HT1080 (cell line): ENCODE results near the genes KLK2, KLK8, KLK13 and SIGLEC10.

DNA sequence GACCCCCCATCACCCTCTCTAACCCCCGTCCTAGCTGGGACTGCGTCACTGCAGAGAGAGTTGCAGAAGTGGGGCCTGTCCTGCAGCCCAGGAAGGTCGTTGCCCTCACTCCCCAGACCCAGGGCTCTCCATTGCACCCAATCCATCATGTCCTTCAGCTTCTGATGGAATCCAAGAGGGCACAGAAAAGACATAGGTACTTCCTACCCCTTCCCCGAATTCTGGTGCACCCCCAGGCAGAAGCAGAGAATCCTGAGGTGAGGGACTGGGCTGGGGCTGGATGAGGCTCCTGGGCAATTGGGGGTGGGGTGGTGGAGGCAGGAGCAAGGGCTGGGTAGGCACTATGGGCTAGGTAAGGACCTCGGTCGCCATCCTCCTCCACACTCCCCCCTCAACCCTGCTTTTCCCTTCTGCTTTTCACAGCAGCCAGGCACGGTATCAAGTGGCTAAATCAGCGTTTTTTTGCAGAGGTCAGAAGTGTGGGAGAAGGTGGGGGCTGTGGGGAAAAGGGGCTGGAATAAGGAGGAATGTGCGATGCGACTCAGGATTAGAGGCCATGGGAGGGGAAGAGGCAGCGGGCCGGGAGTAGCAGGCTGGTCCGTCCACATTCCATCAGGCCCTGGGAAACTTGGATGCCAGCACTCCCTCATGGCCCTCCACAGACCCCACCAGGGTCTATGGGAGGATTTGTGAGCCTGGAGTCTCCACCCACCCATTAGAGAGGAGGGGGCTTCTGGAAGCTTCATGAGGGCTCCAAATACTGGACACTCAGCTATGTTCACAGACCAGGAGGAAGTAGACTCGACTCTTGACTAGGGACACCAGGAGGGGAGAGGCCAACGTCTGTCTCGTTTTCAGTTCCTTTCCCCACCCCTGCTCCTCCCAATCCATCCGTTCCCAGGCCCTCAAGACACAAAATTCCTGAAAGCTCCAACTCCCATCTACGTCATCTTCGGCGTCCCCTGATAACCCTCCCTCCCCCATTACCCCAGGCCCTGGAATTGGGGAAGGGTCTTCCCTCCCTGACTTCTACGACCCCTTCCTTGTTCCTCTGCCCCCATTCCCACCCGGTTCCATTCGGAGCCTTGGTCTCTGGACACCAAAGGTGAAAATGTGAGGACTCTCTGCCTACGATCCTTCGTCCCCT is 3.1 kb upstream of the KCNC3 start:
RAMPAGE:
- cytosol, long total RNA: no peak
- long total RNA: no peak
- nucleus, long total RNA: no peak

DNA sequence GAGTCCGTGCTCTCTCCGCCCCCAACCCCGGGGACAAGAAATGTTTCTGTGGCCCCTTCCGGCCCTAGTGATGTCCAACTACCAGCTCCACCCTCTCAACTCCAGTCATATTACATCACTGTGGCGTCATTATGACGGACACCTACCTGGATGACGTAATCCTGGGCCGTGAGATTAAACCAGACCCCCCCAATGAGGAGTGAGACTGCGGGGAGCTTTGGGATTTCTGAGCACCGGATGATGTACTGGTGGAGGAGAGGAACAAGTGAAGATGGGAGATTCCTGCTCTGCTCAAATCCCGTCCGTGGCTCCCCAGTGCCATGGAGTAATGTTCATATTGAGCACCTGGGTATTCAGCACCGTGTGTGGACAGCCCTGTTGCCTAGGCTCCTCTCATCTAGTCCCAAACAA is 5.0 kb upstream of the KCNC3 start:
RAMPAGE:
- cytosol, long total RNA: no peak
- long total RNA: no peak
- nucleus, long total RNA: no peak

GRCh38 chr19:50341029-50341272 is 11.8 kb upstream of the KCNC3 start:
RAMPAGE:
- cytosol, long total RNA: no peak
- long total RNA: no peak
- nucleus, long total RNA: no peak

DNA sequence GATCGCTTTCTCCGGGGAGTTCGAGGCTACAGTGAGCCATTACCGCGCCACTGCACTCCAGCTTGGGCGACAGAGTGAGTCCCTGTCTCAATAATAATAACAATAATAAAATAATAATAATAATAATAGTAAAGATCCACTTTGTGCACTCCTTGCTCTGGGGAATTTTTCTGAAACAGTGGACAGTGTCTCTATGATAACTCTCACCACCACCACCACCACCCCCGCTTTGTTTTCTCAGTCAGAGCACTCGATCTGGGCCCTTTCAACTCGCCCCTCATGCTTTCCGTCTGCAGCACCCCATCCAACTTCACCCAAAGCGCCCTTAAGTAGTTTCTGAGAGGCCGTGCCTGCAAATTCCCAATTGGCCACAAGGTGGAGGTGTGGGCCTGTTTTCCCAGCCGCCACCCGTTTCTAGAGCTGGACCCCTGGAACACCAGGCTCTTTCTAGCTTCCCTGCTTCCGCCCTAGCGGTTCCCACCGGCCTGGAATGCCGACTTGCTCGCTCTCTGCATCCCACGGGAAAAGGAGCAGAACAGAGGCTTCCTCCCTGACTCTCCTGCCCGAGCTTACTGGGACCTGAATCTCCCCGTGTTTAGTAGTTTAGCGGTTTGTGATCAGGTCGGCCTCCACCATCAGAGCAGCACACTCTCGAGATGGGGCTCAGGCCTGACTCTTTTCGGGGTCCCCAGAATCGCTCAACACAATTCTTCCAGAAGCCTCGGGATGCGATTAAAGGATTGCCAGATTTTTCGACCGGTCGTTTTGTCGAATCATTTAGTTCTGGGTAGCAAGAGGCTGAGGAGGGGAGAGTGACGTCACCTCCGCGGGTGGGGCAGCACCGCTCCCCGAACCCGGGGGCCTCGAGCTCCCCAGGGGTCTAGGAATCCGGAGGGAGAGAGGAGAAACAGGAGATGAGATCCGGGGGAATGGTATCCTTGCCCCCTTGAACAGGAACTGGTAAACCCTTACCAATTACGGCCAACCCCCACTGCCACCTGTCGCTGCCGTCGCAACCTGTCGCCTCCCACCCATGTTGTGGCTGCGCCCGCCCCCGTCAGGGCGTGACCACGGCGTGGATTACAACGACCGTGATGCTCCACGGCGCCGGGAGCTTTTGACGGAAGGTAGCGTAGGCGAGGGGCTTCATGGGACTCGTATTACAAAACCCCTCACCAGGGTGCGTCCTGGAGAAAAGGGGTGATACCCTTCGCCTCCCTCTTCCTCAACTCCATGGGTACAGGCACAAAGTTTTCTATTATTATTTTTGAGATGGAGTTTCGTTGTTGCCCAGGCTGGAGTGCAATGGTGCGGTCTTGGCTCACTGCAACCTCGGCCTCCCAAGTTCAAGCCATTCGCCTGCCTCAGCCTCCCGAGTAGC is 8.1 kb downstream of the NAPSA start:
RAMPAGE:
- cytosol, long total RNA: no peak
- long total RNA: no peak
- nucleus, long total RNA: no peak

GRCh38 chr19:50384826-50385097 is 615 bp downstream of the POLD1 start:
RAMPAGE:
- cytosol, long total RNA: no peak
- long total RNA: no peak
- nucleus, long total RNA: no peak

RAMPAGE:
- cytosol, long total RNA: no peak
- long total RNA: no peak
- nucleus, long total RNA: no peak
Observed at GRCh38 chr19:50724968-50726155, 2.2 kb downstream of the CLEC11A start.

DNA sequence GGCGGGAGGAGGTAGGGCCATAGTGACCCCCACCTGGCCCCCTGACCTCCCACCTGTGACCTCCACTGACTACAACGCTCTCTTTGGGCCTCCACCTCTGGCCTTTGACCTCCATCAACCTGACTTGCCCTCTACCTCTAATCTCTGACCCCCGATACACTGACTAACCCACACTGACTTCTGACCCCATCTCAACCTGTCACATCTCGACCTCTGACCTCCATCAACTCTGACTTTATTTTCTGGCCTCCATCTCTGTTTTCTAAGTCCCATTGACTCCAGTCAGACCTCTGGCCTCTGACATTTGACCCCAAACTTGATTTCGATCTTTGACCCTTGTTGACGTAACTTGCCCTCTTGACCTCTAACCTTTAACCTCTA is 625 bp downstream of the ACP4 start:
RAMPAGE:
- cytosol, long total RNA: no peak
- long total RNA: no peak
- nucleus, long total RNA: no peak

DNA sequence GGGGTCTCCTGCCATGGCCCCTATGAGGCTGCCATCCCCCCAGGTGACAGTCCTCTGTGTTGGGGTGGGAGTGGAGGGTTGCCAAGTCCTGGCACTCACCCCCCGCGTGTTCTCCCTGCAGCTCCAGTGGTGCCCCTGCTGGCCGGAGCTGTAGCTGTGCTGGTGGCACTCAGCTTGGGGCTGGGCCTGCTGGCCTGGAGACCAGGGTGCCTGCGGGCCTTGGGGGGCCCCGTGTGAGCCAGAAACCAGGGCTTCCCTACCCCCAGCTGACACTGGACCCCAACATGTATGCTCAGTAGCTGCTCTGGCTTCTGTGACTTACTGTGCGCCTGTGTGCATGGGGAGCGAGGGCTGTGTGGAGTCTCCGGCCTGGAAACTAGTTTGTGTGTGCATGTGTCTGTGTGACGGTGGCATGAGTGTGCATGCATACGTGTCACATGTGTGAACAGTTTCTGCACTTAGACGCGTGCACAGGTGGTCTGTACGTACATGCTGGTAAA is 4.8 kb downstream of the ACP4 start:
RAMPAGE:
- cytosol, long total RNA: no peak
- long total RNA: no peak
- nucleus, long total RNA: no peak

DNA sequence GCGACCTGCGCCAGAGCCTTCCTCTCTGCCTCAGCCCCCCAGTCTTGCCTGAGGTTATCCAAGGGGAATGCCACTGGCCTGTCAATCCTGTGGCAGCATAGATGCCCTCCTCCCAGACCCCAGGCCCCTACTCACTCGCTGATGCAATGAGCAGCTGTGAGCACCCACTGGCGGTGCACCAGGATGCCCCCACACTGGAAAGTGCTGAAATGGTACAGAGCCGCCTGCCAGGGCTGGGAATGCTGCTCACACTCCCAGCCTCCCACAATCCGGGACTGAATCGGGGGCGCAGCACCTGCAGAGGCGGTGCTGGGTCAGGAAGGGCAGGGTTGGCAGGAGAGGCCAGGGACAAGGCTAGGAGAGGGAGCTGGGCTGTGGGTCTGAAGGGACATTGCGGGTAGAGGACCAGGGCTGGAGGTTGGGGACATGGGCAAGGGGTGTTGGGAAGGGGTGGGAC is 2.0 kb downstream of the KLK1 start:
RAMPAGE:
- cytosol, long total RNA: no peak
- long total RNA: no peak
- nucleus, long total RNA: no peak

DNA sequence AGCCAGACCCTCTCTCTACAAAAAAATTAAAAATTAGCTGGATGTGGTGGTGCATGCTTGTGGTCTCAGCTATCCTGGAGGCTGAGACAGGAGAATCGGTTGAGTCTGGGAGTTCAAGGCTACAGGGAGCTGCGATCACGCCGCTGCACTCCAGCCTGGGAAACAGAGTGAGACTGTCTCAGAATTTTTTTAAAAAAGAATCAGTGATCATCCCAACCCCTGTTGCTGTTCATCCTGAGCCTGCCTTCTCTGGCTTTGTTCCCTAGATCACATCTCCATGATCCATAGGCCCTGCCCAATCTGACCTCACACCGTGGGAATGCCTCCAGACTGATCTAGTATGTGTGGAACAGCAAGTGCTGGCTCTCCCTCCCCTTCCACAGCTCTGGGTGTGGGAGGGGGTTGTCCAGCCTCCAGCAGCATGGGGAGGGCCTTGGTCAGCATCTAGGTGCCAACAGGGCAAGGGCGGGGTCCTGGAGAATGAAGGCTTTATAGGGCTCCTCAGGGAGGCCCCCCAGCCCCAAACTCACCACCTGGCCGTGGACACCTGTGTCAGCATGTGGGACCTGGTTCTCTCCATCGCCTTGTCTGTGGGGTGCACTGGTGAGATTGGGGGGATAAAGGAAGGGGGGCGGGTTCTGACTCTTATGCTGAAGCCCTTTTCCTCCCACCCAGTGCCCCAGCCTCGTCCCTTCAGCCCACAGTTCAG is at the start of gene KLK2:
Gene KLK2 (plus strand): TSS at position 523 of the 709 bp plus-strand sequence.
RAMPAGE:
- cytosol, long total RNA: no peak
- long total RNA: no peak
- nucleus, long total RNA: no peak

RAMPAGE:
- cytosol, long total RNA: no peak
- long total RNA: no peak
- nucleus, long total RNA: no peak
Observed at GRCh38 chr19:51001516-51001879, at the start of gene KLK8. Gene KLK8, minus strand, starts transcription at chr19:51001604.

RAMPAGE:
- cytosol, long total RNA: no peak
- long total RNA: no peak
- nucleus, long total RNA: no peak
Observed at GRCh38 chr19:51064722-51065310, at the start of gene KLK13. Gene KLK13, minus strand, starts transcription at chr19:51065092.

DNA sequence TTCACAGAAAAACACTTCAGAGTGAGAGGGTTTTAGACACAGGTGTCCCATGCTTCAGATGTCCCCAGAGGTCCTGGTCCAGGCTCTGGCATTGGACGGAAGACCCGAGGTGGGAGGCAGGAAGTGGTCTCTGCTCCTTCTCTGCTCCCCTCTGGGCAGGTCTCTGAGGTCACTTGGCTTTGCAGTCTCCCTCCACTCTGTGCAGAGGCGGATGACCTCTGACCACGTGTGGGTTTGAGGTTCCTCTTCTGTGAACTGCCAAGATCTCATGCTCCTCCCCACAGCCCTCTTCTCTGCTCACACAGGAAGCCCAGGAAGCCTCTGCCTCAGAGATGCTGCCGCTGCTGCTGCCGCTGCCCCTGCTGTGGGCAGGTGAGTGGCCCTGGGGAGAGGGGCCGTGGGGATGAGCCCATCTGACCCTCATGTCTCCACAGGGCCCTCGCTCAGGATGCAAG is 25.0 kb downstream of the SIGLEC7 start:
RAMPAGE:
- cytosol, long total RNA: no peak
- long total RNA: no peak
- nucleus, long total RNA: no peak

DNA sequence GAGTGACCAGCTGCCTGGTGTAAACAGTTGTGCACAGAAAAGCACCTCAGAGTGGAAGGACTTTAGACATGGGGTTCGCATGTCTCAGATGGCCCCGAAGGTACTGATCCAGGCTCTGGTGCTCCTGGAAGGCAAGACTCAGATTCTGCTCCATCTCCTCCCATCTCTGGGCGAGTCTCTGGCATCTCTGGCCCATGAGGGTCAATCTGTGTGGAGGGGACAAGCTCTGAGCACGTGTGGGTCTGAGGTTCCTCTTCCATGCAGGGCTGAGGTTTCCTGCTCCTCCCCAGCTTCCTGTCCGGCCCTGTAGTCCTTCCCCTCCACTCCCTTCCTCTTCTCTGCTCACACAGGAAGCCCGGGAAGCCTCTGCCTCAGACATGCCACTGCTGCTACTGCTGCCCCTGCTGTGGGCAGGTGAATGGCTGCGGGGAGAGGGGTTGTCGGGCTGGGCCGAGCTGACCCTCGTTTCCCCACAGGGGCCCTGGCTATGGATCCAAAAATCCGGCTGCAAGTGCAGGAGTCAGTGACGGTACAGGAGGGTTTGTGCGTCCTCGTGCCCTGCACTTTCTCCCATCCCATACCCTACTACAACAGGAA is 14.1 kb upstream of the CD33 start:
RAMPAGE:
- cytosol, long total RNA: no peak
- long total RNA: start-site peak on the plus strand centred at position 353 of the sequence, 62 bp wide, 36 reads
- nucleus, long total RNA: no peak

RAMPAGE:
- cytosol, long total RNA: no peak
- long total RNA: no peak
- nucleus, long total RNA: no peak
Observed at GRCh38 chr19:51361492-51361764, 4.8 kb downstream of the ETFB start.

RAMPAGE:
- cytosol, long total RNA: no peak
- long total RNA: no peak
- nucleus, long total RNA: no peak
Observed at GRCh38 chr19:51393750-51394778, 3.7 kb upstream of the C19orf84 start.

GRCh38 chr19:51417029-51418171 is at the start of gene SIGLEC10:
Gene SIGLEC10, minus strand, starts transcription at chr19:51417642.
RAMPAGE:
- cytosol, long total RNA: no peak
- long total RNA: no peak
- nucleus, long total RNA: no peak

DNA sequence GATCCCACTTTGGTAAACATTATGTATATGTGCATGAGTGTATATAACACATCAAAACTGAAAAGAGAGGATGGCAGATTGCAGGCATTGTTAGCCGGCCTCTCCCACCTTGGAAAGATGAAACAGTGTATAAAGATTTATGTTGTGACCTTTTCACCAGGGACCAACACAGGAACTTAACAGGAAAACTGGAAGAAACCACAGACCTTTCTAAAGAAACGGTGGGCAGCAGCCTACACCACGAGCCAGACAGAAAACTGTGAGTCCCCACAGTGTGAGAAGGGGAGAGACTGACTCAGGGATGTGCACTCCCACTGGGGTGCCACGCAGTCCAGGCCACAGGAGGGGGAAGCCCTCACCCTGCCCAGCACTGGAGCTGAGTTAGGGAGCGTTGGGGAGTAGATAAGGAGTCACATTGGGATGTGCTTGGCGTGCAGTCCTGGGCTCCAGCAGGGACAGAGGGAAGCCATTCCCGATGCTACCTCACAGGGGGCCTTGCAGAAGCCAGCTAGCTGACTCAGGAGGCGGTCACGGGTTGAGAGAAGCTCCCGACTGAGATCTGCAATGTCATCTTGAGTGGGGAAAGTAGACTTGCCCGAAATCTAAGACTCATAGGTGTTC is 17.5 kb downstream of the SIGLEC8 start:
RAMPAGE:
- cytosol, long total RNA: no peak
- long total RNA: no peak
- nucleus, long total RNA: no peak

DNA sequence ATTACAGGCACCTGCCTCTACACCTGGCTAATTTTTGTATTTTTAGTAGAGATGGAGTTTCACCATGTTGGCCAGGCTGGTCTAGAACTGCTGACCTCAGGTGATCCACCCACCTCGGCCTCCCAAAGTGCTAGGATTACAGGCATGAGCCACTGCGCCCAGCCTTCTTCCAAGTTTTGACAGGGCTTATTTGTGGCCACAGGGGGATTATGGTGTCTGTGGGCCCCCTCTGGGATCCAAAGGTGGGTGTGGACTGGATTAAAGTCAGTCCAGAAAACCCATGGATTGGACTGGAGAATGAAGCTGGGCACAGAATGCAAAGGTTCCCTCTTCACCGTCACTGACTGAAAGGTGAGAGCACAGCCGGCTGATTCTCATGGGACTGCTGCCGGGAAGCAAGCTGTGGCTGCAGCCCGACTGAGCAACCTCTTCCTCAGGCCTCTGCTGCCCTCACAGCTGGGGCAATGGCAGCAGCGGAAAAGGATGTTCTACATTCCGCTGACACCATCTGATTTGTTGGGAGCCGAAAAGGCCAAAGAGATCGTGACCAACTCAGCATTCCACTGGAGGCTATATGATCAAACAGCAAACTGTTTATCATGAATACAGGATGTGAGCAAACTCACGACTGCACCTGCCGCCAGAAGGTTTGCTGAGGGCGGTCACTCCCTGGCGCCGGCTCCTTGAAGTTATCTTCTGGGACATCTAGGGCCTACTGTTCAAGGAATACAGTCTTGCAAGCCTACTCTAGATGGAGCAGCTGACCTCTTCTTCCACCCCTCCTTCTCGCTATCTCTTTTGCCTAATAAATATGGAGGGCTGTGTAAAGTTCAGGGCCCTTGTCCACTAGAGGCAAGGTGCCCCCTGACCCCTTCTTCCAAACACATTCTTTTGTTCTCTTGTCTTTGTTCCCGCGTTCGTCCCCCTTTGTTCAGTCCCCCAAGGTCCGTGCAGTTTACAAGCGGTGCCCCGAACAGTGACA is 19.4 kb upstream of the SIGLEC6 start:
RAMPAGE:
- cytosol, long total RNA: no peak
- long total RNA: no peak
- nucleus, long total RNA: no peak

DNA sequence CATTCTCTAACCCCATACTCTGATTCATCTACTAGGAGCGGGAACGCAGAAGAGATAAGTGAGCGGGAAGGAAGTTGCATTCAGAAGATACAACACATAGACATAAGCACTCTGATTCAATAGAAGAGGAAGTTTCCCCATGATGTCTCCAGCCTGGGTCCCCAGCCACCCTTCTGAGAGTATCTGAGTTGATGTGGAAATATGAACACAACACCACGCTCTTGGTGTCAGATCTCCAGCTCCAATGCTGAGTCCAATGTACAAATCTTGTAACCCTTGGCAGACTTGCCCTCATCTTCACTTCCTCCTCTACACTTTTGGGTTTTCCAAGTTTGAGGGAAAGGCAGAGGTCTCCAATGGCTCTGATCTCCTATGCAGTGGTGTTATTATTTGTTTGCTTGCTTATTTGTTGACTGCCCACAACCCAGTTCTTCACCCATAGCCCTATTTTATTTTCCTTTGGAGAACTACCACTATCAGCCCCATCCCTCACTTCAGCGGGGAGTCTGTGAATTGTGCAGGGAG is 5.0 kb upstream of the SIGLEC14 start:
RAMPAGE:
- cytosol, long total RNA: no peak
- long total RNA: no peak
- nucleus, long total RNA: no peak